GM12892 (cell line): Measurements from ENCODE around the gene ARMCX6.

GRCh38 chrX:80810483-80810920 is 825 bp upstream of the BRWD3 start:
- RRBS = no CpG with 5 or more reads among the region's 8 CpGs

DNA sequence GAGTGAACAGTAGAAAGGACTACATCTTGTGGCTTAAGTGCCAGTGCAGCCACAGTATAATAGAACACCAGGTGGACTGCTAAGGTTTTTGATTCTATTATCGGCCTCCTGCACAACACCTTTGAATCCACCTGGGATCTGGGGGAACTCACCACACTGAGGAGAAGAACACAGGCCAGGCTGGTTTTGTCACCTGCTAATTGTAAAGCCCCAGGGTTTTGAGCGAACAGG is 36.4 kb downstream of the SH3BGRL start:
- RRBS = no CpG with 5 or more reads among the region's 2 CpGs

GRCh38 chrX:86001982-86002584 is 45.3 kb downstream of the CHM start:
- RRBS = no CpG with 5 or more reads among the region's 6 CpGs

GRCh38 chrX:91780628-91781109 is 1.5 kb downstream of the PCDH11X start:
- RRBS = no CpG with 5 or more reads among the region's 29 CpGs

- RRBS = 82% methylated on average over 4 of the region's 13 CpGs
Measured at GRCh38 chrX:94494938-94495749, 821.1 kb downstream of the FAM133A start.

- RRBS = no CpG with 5 or more reads among the region's 2 CpGs
Measured at GRCh38 chrX:95889067-95889609, 795.5 kb upstream of the DIAPH2 start.

GRCh38 chrX:96768373-96769106 is 83.9 kb downstream of the DIAPH2 start:
- RRBS = no CpG with 5 or more reads among the region's 5 CpGs

DNA sequence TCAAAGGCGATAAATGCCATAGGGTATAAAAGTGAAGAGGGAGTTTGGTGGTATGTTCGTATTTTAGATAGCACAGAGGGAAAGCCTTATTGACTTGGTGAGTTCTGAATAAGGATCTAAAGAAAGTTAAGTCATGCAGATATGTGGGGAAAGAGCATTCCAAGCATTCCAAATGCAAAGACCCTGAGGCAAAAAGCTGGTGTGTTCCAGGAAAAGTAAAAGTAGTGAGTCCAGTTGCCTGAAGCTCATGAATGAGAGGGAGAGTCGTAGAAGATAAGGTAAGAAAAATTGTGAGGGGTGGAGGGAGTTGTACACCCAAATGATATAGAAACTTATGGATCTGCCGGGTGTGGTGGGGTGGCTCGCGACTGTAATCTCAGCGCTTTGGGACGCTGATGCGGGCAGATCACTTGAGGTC is 426.7 kb downstream of the RPA4 start:
- RRBS = no CpG with 5 or more reads among the region's 9 CpGs

GRCh38 chrX:100632355-100632637 is 4.3 kb downstream of the TSPAN6 start:
- RRBS = no CpG with 5 or more reads among the region's 3 CpGs

GRCh38 chrX:100731176-100731985 is 540 bp downstream of the SYTL4 start:
- RRBS = 5% methylated on average over 1 of the region's 50 CpGs

DNA sequence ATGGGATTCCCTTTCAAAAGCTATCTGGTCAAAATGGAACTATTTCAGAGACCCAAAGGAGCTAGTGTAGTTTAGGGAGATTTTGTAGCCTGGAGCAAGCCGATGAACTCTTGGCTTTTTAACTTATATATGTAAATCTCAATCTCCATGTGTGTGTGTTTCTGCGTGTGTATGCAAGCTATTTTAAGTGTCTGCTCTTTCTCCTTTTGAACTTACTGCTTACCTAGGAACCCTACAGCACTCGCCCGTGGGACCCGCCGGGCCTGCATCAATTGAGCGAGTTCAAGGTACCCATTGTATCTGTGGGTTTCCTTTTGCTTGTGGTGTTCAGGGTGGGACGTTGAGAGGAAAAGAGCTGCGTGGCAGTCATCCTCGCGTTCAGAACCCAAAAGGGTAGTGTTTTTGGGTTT is 10.4 kb downstream of the CSTF2 start:
- RRBS = no CpG with 5 or more reads among the region's 11 CpGs

DNA sequence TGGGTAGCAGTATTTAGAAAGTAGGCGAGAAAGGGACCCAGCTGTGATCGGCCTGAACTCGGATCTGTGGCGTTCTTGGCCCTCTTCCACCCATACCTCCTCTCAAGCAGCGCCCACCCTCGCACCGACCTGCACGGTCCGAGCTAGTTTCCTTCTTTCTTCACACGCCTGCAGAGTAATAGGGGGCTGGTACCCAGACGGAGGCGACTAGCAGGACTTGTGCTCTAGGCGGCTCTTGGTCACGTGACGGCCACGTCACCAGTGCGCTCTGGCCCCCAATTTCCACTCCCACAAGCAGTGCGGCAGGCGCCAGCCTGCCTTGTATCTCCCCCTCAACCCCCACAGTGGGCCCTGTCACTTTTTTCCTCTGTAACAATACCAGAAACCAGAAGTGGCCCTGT is at the start of gene ARMCX6:
ARMCX6 (minus strand) TSS at position 245 of the 401 bp plus-strand sequence.
- RRBS = no CpG with 5 or more reads among the region's 19 CpGs

DNA sequence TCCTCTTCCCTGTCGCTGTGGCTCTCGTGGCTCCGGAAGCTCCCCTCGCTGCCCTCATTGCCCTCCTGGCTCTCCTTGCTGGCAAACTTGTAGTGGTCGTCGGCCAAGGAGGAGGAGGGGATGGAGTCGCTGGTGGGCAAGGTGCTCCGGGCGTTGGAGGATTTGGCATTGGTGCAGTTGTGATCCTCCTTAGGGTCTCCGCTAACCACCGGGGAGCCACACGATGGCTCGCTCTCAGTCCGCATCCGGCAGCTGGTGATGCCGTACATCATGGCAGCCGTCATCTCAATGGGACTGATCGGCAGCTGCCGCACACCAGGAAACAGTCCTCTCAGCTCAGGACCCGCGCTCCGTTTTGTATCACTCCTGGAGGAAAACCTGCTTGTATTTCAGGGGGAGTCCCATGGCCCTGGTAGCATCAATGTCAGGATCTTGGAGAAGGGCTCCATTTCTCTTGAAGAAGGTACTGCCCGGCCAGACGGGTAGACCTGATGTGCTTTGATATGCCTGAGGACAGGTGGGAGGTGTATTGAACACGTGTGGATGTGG is 30.6 kb upstream of the TMSB15A start:
- RRBS = 95% methylated on average over 2 of the region's 25 CpGs

- RRBS = no CpG with 5 or more reads among the region's 3 CpGs
Measured at GRCh38 chrX:102654811-102655266, 3.6 kb downstream of the GPRASP1 start.

DNA sequence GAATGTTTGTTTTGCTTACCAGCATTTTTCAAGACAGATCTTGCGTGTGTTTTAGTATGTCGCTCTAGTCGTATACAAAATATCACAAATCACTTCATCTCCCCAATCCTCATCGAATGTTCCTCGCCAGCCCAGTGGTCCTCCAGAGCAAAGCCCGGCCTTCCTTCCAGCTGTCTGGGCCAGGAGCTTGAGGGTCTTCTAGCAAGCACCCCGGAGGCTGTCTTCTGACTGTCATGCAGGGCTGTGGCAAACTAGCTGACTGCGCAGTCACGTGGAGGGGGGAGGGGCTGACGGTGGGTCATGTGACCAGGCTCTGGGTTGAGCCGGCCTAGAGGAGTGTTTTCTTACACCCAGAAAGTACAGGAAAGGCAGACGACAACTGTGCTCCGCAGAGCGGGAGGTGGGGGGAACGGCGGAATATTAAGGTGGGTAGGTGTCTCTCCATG is 8.4 kb downstream of the GPRASP1 start:
- RRBS = 6% methylated on average over 2 of the region's 16 CpGs

- RRBS = no CpG with 5 or more reads among the region's 2 CpGs
Measured at GRCh38 chrX:103517299-103517618, 2.0 kb downstream of the RAB40A start.

GRCh38 chrX:103586013-103586286 is 635 bp downstream of the TCEAL4 start:
- RRBS = no CpG with 5 or more reads among the region's 15 CpGs

DNA sequence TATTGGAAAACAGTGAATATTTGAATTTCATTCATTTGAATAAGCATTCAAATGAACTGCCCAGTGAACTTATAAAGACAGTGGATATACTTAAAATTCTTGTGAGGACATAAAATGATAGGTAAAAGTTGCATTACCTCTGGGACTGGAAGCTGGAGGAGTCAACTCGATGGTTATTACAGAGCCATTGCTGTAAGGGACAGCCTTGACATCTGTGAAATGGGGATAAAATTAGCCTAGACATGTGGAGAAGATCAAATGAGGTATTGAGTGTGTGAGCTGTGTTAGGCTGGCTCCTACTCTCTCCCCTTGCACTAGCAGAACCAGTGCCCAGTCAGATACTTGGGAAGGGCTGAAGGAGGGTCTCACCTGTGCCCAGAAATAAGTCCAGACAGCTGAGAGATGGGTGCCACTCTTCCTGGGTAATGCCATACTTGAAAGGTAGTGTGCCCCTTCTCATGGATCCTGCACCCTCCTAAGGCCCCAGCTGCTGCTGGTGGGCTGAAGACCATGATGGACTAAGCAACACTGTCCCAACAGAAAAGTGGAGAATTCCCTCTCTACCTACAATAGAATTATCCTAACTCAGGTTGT is 2.5 kb downstream of the TCEAL4 start:
- RRBS = no CpG with 5 or more reads among the region's 1 CpG

DNA sequence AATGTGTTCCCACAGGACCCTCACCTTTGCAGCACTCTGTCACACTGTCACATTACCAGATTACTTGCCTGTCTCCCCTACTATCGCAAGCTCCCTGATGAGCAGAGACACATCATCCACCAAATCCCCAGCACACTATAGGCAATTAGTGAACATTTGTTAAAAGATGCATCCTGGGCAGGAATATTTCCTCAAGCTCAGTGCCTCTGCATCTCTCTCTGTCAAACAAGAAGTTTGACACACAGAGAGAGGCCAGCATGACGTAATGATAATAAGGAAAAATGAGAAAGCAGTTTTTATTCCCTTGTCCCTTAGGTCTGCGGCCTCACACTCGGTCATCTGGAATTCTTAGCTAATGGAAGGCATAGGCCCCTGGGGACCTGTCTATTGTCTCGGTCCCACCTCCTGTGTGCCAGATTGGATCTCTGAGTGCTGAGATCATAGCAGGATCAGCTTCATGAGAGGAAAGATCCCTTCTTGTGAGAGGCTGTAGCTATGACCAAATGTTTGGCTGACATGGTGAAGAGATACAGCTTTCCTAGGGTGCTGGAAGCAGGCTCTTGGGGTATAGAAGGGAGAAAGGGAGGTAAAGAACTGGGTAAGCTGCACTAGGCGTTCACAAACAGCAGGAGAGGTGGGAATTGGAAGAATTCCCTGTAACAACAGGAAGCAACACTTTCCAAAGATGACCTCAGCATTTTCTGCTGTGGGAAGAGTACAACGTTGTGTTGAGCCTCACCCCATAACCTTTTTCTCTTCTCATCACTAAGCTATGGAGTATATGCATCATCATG is 20.1 kb downstream of the TMEM31 start:
- RRBS = no CpG with 5 or more reads among the region's 7 CpGs

GRCh38 chrX:103773374-103773824 is 3.2 kb upstream of the PLP1 start:
- RRBS = no CpG with 5 or more reads among the region's 3 CpGs